Neutrophil (primary cell): ENCODE results near the genes CDH22, SLC13A3 and ZMYND8.

DNA sequence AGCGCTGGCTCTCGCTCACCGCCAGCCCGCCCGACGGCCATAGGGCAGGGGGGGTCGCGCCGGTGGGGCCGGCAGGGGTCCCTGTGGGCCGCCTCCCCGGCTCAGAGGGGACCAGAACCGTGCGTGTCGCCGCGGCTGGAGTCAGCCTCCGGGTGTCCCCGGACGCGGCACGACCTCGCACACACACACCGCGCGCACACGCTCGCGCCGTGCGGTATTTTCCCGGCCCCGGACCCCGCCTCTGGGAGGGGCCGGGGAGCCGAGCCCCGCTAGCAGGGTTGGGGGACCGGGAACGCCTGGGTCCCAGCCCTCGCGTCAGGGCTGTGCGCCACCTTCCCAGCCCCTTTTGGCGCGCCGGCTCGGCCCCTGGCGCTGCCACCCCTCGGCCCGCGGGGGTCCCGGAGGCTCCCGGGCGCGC is 743 bp downstream of the CDH22 start:
- PRO-cap: no peak

DNA sequence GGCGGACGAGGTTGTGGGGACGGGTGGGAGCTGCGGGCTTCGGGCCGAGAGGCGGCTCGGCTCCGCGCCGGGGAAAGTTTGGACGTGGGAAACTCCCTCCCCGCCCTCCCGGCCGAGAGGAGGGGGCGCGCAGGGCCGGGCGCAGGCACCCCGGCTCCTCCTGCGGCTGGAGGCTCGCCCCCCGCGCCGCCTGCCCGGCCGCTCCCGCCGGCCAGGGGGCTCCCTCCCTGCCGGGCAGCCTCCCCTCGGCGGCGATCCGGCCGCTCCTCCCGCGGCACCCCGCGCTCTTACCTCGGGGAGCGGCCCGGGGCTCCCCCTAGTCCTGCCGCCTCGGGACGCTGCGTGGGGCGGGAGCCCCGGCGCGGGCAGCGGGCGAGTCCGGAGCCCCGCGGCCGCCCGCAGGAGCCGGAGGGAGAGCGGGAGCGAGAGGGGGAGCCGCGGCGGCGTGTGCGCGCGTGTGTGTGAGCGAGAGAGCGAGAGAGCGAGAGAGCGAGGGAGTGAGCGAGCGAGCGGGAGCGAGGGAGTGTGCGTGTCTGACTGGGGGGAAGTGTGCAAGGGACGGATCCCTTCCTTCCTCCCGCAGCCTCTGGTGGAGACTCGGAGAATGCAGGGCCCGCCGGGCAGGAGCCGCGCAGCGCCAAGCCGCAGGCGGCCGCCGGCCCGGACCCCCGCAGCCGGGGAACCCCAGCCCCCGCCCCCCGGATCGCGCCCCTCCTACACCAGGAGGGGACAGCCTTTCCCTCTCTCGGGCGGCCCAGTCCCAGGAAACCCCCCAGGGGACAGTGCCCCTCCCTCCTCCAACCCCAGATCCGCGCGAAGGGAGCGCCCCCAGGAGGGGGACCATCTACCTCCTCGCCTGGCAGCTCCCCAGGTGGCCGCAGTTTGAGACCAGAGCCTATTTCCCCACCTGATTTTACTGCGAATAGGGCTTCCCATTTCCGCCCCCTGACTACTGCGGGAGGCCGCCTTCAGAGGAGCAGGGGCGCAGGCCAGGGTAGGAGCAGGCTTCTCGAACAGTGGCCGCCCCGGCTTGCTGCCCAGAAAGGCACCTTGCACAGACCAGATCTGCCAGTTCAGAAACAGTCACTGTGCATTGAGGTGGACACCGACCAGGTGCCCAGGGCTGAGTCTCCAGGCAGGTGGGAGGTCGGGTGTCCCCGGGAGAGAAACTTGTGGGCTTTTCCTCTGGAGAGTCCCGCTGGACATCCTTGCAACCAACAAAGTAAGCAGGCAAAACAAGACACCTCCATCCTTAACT is at the start of gene CDH22:
TSS of gene CDH22 (minus strand) at position 535 of the 1,258 bp plus-strand sequence.
- PRO-cap: no peak

- PRO-cap: no peak
Measured at GRCh38 chr20:46642595-46643093, 8.6 kb downstream of the SLC13A3 start.

GRCh38 chr20:46651029-46651803 is at the start of gene SLC13A3:
SLC13A3 (minus strand) TSS chr20:46651459.
- PRO-cap: no peak

- PRO-cap: no peak
Measured at GRCh38 chr20:46704579-46705097, 4.8 kb upstream of the SLC2A10 start.

GRCh38 chr20:46823170-46823613 is 71.5 kb upstream of the EYA2 start:
- PRO-cap: no peak

DNA sequence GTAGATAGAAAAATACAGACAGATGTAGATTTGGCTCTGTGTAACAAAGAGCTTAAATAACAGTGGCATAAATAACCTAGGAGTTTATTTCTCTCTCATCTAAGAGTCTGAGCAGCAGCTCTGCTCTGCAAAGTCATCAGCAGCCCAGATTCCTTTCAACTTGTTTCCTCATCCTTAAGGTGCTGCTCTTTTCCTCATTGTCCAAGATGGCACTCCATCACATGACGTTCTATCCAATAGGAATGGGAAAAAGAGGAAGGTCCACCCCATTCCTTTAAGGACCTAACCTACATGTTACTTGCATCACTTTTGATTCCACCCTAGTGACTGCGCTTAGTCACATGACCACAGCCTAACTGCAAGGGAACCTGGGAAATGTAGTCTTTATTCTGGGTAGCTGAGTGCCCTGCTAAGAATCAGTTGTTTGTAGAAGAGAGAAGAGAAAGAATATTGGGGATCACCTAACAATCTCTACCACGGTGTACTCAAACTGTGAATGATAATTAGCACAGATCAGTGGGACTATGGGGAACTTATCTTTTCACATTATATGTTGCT is 76.6 kb downstream of the EYA2 start:
- PRO-cap: no peak

- PRO-cap: no peak
Measured at GRCh38 chr20:47196186-47196871, 160.2 kb downstream of the ZMYND8 start.

GRCh38 chr20:47274323-47275074 is 82.0 kb downstream of the ZMYND8 start:
- PRO-cap: no peak

DNA sequence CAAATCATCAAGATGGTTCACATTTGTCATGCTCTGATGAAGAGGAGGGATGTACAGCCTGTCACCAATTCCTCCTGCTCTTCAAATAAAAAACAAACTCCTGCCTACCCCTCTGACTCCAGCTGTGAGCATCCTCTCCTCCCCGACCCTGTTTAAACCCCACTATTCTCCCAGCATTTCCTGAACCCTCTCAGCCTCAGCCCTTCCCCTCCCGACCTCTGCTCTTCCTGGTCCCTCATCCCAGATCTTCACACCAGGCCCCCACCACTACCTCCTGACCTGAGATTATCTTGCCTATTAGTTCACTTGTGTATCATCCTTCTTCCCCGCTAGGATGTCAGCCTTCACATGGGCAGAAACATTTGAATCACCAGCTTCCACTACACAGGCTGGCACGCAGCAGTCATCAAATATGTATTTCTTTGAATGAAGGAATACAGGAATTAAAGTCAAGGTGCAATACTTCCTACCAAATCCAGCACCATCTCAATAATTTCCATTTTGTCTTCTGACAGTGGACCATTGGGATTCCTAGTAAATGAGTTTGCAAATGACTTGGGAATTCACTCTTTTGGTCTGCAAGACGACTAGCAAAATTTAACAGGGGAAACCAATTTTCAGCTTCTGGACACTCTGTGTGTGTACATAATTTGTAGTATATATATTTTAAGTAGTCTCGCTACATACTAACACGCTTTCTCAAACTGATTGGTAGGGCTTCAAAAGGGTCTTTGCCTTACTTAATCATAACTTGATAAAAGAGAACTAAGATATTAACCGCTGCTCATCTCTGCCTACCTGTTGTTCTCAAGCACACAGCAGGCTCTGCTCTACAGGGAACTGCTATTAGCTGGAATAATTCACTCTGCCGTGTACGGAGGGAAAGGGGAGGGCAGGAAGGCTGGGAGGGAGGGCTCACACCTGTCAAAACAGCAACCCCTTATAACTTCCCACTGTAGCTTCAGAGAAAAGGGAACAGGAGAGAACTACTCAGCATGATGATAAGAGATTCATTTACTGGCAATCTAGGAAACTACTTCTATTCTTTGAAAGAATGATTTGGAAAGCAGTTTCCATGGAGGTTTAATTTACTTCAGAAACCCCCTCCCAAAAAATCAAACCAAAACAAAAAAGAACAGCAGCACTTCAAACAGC is 75.4 kb downstream of the ZMYND8 start:
- PRO-cap: no peak

DNA sequence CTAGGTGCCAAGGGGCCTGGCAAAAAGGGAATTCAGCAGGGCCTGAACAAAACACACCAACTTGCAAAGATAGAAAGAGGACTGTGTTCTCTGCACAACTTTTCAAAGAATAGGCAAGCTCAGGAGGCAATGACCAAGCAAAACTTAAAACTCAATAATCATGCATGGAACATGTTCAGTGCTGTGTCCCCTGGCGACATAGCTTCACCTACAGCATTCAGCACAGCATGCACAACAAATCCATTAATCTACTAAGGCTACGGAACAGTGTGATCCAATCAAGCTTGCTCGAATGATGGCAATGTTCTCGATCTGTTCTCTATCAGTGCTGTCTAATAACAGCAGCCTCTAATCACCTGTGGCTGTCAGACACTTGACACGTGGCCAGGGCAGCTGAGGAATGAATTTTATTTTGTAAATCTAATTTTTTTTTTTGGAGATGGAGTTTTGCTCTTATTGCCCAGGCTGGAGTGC is 27.5 kb downstream of the ZMYND8 start:
- PRO-cap: no peak

GRCh38 chr20:47356355-47357005 is at the start of gene ZMYND8:
ZMYND8 (minus strand) TSS chr20:47356699.
- PRO-cap: no peak

DNA sequence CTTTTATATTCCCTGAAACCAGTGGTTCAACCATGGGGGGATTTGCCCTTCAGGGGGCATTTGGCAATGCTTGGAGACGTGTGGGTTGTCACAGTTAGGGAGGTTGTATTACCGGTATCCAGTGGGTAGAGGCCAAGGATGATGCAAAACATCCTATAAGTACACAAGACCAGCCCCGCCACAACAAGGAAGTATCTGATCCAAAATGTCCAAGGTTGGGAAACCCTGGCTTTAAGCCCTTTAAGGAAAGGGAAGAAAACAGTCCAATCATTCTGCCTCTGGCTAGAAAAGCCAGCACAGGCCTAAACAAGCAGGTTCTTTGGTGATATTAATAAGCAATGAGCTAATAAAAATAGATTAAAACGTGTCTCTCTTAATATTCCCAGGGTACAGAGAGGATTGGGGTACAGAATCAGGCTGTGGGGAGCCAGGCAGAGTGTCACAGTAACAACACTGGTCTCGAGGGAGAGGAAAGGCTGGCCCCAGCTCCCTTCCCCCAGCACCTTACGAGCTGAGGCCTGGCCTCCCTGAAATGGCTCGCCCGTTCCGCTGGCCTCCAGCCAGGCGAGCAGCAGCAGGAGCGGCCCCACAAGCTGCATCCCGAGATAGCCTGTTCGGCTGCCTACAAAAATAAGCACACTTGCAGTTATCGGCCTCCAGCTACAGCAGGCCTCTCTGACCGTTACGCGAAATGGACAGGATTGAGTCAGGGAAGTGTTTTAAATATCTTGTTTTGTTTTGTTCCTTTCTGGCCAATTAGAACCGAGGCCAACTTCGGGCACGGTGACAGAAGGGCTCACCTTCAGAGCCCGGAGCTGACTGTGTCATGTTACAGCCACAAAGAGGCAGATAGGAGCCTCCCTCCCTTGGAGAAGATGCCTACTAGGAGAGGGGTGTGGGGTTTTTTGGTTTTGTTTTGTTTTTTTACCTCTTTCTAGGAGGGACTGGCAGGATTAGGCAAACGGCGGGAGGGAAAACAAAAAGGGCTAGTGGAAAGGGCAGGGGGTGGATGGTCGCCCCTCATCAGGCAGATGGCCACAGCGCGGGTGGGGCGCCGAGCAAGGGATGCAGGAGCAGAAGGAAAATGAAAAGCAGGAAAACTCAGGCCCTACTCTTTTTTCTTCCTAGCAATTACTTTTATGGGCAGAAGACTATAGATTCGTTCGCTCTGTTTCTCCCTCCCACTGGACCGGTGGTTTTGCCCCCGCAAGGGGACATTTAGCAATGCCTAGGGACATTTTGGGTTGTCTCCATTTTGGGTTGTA is 4.1 kb upstream of the ZMYND8 start:
- PRO-cap: unidirectional peak, minus-strand start at position 692 of the sequence

- PRO-cap: no peak
Measured at GRCh38 chr20:47391907-47392407, 35.5 kb upstream of the ZMYND8 start.

DNA sequence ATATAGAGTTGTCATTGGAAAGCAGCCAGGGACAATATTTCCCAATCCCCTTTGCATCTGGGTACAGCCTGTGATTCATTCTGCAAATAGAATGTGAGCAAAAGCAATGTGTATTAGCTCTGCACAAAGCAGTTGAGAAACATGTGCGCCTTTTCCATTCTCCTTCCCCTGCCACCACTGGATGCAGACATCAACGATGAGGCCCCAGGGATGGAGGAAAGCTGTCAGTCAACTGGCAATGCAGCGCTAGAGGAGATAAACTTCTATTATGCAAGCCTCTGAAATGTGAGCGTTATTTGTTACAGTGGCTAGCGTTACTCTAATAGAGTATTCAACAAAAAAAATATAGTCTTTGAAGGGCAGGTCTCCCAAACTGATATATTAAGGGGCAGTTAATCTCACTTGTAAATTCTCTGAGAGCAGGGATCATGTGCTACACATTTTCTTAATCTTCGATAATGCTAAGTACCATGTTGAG is 37.1 kb upstream of the NCOA3 start:
- PRO-cap: no peak

- PRO-cap: no peak
Measured at GRCh38 chr20:47657730-47658515, 127.4 kb downstream of the SULF2 start.

GRCh38 chr20:47672010-47672680 is 113.1 kb downstream of the SULF2 start:
- PRO-cap: no peak

GRCh38 chr20:47735530-47736176 is 49.6 kb downstream of the SULF2 start:
- PRO-cap: bidirectional peak, plus-strand start at chr20:47736026, minus-strand start at chr20:47735791

GRCh38 chr20:47736875-47737271 is 48.4 kb downstream of the SULF2 start:
- PRO-cap: no peak

DNA sequence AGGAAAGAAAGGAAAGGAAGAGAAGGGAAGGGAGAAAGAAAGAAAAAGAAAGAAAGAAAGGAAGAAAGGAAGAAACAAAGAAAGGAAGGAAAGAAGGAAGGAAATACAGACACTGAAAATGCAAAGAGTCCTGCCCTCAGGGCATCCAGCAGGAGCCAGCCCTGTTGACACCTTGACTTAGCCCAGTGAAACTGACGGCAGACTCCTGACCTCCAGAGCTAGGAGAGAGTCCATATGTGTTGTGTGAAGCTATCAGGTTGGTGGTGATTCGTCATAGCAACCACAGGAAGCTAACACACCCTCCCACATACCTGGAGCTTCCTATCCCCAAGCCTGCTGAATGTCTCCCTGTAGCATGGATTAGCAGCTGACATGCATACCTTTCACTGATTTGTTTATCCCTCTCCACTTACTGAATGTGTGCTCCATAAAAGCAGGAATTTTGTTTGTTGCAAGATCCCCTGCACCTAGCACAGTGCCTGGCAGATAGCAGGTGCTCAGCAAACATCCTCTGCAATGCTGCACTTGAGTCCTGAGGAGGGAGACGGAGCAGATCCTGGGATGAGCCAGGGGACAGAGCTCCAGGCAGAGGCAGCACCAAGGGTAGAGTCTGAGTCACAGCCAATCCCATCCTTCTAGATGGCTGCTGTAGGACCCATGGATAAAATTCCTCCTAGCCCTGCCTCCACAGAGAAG is 59.0 kb upstream of the SULF2 start:
- PRO-cap: no peak